LUHMES (cell line): Measurements from ENCODE around the gene UHRF1.

- PRO-cap: no peak
These were observed 7.9 kb downstream of the DPP9 start for GRCh38 chr19:4715461-4716327.

GRCh38 chr19:4744798-4745343 is 21.2 kb upstream of the DPP9 start:
- PRO-cap: no peak

DNA sequence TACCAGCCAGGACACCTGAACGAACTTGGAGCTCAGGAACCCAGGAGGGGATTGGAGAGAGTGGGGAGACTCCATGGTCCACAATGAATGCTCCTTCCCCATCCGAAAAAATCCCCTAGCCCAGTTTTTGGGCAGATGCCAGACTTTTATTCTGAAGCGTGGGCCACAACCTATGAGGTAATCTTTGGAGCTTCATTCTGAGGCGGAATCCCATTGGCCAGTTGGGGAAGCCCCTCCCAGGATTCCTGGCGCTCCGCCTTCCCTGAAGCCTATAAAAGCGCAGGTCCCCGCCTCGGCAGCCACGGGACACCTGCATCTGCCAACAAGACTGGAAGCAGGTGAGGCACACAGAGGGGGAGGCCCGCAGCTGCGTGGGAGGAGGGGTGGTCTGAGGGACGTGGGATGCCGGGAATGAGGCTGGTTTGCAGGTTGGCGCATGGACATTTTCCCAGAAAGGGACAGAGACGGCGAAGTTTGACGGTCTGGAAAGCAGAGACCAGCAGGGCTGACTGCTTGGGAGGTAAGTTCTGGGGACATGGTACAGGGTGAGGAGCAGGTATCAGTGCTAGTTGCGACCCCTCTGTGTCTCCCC is 22.6 kb upstream of the FEM1A start:
- PRO-cap: unidirectional peak, plus-strand start at position 301 of the sequence

GRCh38 chr19:4908369-4909646 is at the start of gene UHRF1:
Gene UHRF1 (plus strand): TSS chr19:4909501.
- PRO-cap: bidirectional peak, plus-strand start at chr19:4908679, minus-strand start at chr19:4908613; bidirectional peak, plus-strand start at chr19:4909500, minus-strand start at chr19:4909311

DNA sequence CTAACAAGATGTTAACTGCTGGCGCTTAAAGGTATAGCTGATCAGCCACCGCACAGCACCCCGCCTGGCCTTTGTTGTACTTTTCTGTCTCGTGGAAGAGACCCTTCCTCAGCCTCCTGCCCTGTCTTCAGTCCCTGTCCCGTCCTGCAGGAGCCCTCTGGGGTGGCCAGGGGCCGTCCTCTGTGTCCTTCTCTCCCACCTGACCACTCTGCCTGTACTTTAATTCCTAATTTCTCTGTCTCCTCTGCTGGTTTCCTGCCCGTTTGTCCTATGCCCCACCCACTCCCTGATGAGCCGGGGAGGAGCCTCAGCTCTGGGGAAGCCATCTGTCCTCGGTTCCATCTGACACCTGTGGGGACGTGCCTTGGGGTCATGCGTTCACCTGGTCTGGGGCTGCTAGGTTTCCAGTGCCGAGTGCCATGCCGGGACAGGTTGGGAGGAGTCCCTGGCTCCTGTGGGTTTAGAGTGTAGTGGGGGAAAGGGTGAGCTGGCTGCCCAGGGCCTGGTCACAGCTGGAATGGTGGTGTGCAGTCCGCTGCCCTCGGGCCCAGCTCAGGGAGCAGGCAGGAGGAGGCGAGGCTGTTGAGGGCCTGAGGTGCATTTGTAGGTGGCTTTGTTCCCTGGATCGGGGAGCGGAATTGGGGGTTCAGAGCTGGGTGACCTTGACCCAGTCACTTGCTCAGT is 2.4 kb downstream of the KDM4B start:
- PRO-cap: no peak

DNA sequence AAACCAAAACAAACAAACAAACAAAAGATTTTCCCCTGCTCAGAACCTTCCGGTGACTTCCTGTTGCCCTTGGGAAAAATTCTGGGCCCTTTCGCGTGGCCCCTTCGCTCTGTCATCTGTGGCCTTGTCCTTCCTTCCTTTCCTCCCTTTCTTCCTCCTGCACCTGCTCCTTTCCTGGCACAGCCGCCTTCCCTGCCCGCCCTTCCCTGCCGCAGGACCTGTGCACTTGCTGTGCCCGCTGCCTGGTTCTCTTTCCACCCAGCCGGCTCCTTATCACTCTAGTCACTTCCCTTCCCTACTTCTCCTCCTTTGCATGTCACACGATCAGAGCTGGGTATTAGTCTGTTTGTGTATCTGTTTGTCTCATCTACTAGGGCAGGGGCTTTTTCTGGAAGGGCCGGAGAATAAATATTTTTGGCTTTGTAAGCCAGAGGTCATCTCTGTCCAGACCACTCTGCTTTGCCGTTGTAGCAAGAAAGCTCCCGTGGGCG is 5.9 kb downstream of the KDM4B start:
- PRO-cap: no peak

- PRO-cap: no peak
These were observed 7.5 kb downstream of the KDM4B start for GRCh38 chr19:4976182-4976992.

- PRO-cap: no peak
These were observed 9.0 kb downstream of the KDM4B start for GRCh38 chr19:4977829-4978419.

DNA sequence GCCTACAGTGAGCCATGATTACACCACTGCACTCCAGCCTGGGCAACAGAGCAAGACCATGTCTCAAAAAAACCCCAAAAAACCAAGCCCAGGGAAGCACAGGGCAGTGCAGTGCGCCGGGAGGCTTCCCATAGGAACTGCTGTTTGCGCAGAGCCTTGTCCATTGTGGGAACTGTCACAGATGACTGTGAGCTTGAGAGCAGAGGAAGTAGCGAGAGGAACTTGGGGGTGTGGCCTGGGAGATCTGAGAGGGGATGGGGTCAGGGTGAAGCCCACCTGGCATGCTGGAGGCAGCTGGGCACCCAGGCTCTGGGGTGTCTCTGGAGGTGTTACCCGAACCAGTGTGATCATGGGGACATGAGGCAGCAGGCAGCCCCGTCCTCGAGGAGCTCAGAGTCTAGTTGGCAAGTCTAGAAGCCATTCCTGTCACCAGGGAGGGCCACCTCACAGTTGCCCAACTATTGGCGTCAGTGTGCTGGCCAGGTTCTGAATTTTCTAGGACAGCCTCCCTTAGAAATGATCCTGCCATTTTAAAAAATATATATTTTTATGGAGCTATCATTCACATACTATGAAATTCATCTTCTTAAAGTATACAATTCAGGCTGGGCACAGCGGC is 10.4 kb downstream of the KDM4B start:
- PRO-cap: no peak

DNA sequence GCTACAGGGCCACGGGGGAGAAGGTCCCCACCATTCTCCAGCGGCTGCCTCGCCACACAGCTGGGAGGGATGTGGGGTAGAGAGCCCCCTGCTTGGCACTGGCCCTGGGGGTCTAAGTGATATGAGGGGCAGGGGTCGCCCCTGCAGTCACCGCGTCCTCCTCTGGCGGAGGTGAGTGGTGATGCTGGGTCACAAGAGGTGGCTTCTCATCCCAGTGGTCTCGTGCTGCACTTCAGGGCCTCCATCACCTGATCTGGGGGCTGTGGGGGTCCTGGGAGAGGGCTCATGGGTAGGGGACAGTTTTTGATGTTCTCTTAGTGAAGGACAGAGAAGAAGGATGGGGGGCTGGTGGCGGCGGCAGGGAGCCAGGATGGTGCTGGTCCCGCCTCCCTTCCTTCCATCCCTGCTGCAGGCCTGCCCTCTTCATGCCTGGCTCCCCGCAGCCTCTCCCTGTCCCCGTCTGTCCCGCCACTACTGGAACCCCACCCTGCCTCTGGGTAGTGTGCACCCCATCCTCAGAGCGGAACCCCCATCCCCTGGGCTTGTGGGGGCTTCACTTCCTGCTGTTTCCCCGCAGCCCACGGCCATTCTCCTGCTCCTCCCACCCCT is 36.9 kb downstream of the KDM4B start:
- PRO-cap: no peak

- PRO-cap: no peak
These were observed 110.2 kb downstream of the KDM4B start for GRCh38 chr19:5079167-5079549.

DNA sequence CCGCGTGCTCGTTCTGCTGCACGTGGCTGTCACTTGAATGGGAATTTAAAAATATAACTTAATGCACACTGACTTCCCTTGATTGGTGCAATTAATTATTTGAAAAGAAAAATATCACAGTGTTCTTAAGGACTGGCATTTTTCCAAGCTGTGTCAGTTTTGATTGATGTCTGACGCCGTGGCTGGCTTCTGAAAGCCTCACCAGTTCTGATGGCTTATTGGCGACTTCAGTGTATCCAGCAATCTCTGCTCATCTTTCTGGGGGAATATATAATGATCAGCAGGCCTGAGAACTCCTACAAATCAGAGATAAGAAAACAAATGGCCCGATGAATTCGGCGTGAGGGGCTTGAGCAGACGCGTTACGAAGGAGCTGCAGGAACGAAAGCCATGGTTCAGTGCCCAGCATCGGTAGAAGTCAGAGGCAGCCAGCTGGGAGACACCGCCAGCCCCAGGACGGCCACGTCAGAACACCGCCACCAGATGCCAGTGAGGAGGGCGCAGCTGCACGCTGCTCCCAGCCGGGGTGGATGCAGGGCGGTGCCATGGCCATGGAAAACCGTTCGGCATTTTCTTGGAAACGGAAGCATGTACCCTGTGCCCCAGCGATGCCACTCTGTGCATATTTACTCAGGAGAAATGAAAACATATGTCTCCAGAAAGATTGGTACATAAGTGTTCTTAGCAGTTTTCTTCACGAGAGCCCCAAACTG is 111.3 kb downstream of the KDM4B start:
- PRO-cap: no peak

DNA sequence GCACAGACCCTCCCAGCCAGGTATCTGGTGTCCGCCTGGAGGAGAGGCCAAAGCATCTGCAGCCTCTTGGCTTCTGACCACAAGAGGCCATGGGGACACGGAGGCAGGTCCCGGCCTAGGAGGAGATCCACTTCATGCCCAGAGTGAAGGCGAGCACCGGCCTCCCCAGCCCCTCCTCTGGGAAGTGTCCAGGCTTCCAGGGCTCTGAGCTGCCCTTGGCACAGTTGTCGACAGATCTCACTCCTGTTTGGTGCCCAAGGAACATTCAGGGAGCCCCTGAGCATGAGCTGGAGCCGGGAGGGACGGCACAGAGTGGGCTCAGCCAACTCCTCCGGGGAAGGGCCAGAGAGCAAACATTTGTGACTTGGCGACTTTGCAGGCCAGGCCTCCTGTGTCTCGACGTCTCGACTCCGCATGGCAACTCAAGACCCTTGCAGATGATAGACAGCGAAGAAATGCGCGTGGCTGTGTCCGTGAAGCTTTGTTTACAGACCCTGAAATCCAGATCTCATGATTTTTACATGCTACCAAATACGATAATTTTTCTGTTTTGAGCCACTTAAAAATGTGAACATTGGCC is 142.6 kb downstream of the KDM4B start:
- PRO-cap: no peak

DNA sequence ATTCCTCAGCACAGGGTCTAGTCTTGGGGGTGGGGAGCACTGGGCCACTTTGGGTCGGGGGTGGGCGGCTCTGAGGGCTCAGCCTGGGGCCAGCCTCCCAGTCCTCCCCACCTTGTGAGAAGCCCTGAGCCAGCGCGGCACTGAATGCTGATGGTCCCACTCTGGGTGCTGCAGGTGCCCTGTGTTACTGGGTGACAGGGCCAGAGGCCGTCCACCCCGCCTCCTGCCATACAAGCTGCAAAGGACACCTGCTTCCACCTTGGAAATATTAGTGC is 145.6 kb downstream of the KDM4B start:
- PRO-cap: no peak

- PRO-cap: no peak
These were observed 147.3 kb downstream of the KDM4B start for GRCh38 chr19:5115881-5117038.

GRCh38 chr19:5229308-5229906 is 111.2 kb downstream of the PTPRS start:
- PRO-cap: no peak

GRCh38 chr19:5273232-5273646 is 67.4 kb downstream of the PTPRS start:
- PRO-cap: no peak

DNA sequence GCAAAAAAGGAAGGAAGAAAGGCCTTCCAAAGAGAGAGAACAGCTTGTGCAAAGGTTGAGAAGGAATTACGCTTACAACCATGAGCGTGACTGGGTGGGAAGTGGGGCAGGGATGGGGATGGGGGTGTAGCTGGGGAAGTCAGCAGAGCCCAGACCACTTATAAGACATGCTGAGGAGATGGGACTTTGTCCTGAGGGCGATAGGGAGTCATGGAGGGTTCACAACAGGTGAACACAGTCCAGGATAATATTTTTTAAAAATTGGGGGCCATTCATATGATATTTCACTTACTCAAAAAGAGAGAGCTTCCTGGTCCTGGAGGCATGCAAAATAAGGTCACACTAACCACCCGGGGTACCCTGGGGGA is 20.6 kb upstream of the ZNRF4 start:
- PRO-cap: no peak

DNA sequence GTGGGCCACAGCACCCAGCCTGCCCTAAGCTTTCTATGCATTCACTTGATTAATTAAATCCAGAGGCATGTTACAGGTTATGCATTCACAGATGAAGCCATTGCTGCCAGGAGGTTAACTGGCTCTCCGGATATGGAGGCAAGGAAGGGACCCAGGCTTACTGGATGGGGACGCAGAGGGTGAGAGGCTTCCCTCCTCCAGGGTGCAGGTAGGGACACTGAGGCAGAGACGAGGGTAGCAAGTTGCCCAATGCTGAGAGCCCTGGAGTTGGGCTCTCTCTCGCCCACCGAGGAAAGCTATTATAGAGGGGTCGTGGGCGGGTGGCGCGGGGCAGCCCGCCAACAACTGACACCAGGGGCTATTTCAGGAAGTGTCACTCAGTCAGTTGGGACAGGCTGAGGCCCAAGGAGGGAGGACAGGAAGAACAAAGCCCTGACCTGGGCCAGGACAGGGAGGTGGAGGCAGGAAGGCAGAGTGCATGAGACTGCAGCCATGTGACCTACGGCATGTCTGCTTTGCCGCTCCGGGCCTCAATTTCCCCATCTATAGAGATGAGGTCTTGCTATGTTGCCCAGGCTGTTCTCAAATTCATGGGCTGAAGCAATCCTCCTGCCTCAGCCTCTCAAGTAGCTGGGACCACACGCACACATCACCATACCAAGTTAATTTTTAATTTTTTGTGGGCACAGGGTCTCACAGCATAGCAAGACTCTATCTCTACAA is 82.7 kb downstream of the ZNRF4 start:
- PRO-cap: no peak

DNA sequence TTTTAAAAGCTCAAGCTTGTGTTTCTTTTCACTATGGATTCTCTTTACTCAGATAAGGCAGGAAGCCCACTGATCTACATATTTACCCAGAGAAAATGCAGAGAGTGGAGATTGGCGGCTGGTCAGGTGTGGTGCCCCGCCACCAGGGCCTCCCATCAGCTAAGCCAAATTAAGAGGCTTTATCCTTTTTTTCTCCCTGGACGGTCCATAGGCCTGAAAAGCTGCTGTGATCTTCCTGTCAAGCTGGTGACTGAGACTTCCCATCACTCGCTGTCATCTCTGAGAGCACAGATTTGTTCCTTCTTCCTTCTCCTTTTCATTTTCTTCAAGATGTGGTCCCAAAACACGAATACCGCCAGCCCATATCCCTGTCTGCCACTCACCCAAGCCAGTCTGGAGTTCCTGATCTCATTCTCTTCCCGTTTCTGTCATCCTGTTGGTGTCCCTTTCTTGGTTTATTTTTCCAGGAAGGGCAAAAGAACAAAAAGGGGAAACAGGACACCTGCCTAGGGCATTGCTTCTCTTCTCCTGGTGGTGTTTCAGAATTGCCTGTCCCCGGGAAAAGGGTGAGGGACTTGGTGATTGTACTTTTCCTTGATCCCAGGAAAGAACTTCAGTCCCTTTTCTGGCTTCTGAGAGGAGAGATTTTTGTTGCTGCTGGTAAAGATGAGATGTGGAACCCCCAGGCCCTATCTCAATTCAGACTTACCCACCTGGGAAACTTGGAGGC is 2.0 kb downstream of the SAFB start:
- PRO-cap: no peak